ENCODE measurements around a stretch of chr15.

- PRO-cap: unidirectional peak, minus-strand start at chr15:96342106
- RAMPAGE, long total RNA, 4 experiments: no peak in any of the 4 experiments
These were observed 11.5 kb downstream of the NR2F2 start for GRCh38 chr15:96341799-96342507.

GRCh38 chr15:96365783-96366255, 35.3 kb downstream of the NR2F2 start:
- PRO-cap: no peak
- RAMPAGE, long total RNA, 4 experiments: no peak in any of the 4 experiments

DNA sequence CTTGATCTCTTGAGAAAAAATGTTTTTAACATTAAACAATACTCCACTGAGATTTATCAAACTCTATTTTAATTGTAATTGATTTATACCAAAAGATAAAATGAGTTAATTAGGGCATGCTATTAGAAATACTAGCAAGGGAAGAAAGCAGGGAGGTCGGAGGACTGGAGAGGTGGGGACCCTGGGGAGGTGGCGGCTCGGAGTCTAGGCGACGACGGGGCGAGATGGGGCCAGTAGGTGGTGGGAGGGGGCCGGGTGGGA, 426.0 kb downstream of the NR2F2 start:
- PRO-cap: no peak
- RAMPAGE, long total RNA, 4 experiments: no peak in any of the 4 experiments

DNA sequence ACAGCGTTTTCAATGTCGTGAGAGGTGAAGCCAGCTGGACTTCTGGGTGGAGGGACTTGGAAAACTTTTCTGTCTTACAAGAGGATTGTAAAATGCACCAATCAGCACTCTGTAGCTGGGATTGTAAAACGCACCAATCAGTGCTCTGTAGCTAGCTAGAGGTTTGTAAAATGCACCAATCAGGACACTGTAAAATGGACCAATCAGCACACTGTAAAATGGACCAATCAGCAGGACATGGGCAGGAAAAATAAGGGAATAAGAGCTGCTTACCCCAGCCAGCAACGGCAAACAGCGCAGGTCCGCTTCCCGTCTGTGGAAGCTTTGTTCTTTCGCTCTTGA, 726.5 kb upstream of the ARRDC4 start:
- PRO-cap: no peak
- RAMPAGE, long total RNA, 4 experiments: no peak in any of the 4 experiments

DNA sequence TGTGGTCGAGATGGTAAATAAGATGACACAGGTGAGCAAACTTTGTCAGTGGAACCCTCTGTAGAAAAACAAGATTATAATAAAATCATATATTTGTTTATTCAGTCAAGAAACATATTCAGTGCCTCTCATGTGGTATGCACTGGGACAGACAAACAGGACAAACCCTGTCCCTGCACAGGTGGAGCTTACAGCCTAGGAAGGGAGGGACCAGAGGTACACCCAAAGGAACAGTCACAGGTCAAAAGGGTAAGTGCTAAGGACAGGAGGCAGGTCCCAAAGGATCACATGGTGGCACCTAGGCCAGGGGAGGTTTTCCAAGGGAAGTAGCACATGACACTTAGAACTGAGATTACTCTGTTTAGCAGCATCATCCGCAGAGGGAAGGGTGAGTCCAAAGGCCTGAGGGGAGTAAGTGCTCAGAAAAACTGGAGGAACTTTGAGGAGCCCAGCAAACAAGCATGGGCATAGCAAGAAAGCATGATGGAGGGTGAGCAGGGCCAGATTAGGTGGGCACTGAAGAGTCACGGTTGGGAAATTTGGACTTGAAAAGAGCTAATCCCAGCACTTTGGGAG, 254.4 kb upstream of the ARRDC4 start:
- PRO-cap: no peak
- RAMPAGE, long total RNA, 4 experiments: no peak in any of the 4 experiments

- PRO-cap: no peak
- RAMPAGE, long total RNA, 4 experiments: no peak in any of the 4 experiments
These were observed 122.6 kb upstream of the IGF1R start for GRCh38 chr15:98525503-98526318.

DNA sequence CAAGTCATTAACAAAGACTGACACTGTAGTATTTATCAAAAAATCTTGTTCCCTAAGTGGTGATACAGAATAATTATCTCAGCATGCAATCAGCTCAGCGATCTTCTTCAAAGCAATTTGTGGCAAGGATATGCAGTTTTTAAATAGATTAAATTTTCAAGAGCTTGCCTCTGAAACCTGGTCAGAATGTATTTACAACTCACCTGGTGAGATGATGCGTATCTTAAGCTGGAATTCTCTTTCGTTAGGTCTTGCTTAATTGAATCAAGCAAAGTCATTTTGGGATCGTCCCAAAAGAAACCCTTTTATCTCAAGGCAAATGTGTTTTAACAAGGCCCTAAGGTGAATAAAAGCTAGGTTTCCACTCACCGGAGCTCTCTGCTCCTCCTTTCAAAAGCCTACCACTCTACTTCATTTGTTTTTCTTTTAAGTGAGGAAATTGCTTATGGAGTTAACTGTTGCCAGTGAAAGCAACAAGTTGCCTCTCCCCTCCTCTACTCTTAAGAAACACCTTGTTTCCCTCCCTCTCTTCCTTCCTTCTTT, 101.3 kb upstream of the IGF1R start:
- PRO-cap: no peak
- RAMPAGE, long total RNA, 4 experiments: no peak in any of the 4 experiments

GRCh38 chr15:98548621-98549061, 99.7 kb upstream of the IGF1R start:
- PRO-cap: unidirectional peak, minus-strand start at chr15:98548835
- RAMPAGE, long total RNA, 4 experiments: no peak in any of the 4 experiments

DNA sequence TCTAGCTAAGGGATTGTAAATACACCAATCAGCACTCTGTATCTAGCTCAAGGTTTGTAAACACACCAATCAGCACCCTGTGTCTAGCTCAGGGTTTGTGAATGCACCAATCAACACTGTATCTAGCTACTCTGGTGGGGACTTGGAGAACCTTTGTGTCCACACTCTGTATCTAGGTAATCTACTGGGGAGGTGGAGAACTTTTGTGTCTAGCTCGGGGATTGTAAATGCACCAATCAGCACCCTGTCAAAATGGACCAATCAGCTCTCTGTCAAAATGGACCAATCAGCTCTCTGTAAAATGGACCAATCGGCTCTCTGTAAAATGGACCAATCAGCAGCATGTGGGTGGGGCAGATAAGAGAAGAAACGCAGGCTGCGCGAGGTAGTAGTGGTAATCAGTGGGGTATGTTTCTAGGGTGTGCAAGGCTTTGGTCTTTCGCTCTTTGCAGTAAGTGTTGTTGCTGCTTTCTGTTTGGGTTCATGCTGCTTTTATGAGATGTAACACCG, 98.1 kb upstream of the IGF1R start:
- PRO-cap: no peak
- RAMPAGE, long total RNA, 4 experiments: no peak in any of the 4 experiments

DNA sequence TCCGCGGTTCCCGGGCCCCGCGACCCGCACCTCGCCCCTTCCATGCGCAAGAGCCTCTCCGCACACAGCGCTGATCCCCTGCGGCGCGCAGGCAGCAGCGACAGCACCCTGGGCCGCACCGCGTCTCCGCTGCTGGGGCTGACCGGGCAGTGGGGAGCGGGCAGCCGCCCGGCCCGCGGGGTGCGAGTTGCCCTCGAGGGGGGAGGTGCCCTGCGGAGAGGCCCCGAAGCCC, 1.6 kb downstream of the IGF1R start:
- PRO-cap: no peak
- RAMPAGE, long total RNA, 4 experiments: no peak in any of the 4 experiments

GRCh38 chr15:98669421-98670127, 21.2 kb downstream of the IGF1R start:
- PRO-cap: no peak
- RAMPAGE, long total RNA, 4 experiments: no peak in any of the 4 experiments

GRCh38 chr15:98683065-98683867, 34.9 kb downstream of the IGF1R start:
- PRO-cap: no peak
- RAMPAGE, long total RNA, 4 experiments: no peak in any of the 4 experiments

DNA sequence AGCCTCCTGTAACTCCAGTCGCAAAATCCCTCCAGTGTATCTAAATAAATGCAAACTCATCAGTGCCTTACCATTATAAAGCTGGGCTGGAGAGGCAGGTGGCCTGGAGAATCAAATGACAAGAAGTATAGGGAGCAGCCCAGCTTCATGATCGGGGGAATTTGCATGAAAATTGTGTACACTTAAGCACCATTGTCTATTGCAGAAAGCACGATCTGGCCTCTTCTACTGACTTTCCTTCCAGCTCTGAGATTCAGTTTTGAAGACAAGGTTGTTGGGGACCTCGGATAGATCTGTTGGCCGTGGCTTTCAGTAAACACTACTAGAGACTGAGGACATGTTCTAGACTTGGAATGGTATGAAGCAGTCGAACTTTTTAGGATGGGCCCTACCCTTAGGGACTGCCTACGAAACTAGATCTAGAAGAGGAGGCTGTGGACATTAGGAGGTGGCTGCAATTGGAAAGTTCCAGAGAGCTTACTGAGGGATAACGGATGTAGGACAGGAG, 71.8 kb downstream of the IGF1R start:
- PRO-cap: no peak
- RAMPAGE, long total RNA, 4 experiments: no peak in any of the 4 experiments

- PRO-cap: no peak
- RAMPAGE, long total RNA, 4 experiments: no peak in any of the 4 experiments
These were observed 97.0 kb downstream of the IGF1R start for GRCh38 chr15:98745087-98745993.

DNA sequence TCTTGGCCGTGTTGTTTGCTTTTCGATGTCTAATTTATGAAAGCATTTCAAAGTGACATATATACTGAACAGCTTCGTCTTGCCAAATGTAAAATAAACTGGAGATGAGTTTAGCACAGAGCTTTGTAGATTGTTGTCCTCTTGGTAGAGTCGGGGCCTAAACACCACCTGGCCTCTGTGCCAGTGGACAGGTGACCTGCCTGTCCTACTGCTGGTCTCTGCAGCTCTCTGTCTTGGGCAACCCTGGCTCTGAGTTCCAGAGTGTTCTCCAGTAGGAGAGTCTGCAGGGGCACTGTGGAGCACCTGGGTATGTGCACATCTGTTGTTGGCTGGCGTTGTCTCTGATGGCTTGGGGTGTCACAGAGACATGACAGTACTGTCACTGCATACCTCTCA, 112.6 kb downstream of the IGF1R start:
- PRO-cap: no peak
- RAMPAGE, long total RNA, 4 experiments: no peak in any of the 4 experiments

- PRO-cap: no peak
- RAMPAGE, long total RNA, 4 experiments: no peak in any of the 4 experiments
These were observed 138.5 kb downstream of the IGF1R start for GRCh38 chr15:98786696-98787389.

DNA sequence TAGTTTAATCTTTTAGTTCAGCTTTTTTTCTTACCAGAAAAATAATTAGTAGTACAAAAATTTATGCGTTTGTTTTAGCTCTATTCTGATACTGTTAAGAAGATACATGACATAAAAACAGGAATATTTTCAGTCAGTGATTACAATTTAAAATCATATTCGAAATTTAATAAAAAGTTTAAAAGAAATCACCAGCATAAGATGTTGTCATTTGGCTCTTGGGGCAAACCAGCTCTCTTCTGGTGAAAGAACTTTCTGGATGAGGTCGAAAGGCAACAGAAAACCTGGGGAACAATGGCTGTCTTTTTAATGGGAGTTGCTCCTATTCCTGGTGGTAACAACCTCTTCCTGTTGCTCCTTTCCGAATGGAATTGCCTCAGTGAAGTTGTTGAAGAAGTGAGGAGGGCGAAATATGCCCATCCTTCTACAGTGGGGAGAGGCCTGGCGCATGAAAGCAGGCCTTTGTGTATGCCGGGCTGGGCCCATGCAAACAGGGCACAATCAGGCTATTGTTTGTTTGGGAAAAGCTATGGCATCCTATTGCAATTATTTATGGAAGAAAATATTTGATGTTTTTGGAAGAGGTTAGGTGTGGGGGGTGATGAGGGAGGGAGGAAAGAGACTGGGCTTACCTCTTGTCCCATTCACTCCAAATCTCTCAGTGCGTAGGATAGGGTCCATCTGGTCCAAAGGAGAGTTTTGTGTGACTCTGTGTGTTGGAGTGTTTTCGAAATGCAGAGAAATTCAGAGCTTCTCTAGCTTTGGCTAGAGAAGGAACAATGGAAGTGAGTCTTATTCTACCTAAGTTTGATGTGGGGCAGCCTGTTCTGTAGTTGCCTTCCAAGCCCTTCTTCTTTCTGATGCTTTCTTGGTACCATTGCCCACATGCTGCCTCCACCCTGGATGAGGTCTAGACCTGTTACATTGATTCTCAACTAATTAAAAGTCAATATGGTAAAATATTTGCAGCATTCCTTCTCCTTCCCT, 166.9 kb downstream of the IGF1R start:
- PRO-cap: no peak
- RAMPAGE, long total RNA, 4 experiments: start-site peak on the plus strand in 1 of 4 experiments, centred at position 147 of the sequence, 7 reads per replicate

- PRO-cap: no peak
- RAMPAGE, long total RNA, 4 experiments: no peak in any of the 4 experiments
These were observed 164.5 kb downstream of the PGPEP1L start for GRCh38 chr15:98843026-98843488.

DNA sequence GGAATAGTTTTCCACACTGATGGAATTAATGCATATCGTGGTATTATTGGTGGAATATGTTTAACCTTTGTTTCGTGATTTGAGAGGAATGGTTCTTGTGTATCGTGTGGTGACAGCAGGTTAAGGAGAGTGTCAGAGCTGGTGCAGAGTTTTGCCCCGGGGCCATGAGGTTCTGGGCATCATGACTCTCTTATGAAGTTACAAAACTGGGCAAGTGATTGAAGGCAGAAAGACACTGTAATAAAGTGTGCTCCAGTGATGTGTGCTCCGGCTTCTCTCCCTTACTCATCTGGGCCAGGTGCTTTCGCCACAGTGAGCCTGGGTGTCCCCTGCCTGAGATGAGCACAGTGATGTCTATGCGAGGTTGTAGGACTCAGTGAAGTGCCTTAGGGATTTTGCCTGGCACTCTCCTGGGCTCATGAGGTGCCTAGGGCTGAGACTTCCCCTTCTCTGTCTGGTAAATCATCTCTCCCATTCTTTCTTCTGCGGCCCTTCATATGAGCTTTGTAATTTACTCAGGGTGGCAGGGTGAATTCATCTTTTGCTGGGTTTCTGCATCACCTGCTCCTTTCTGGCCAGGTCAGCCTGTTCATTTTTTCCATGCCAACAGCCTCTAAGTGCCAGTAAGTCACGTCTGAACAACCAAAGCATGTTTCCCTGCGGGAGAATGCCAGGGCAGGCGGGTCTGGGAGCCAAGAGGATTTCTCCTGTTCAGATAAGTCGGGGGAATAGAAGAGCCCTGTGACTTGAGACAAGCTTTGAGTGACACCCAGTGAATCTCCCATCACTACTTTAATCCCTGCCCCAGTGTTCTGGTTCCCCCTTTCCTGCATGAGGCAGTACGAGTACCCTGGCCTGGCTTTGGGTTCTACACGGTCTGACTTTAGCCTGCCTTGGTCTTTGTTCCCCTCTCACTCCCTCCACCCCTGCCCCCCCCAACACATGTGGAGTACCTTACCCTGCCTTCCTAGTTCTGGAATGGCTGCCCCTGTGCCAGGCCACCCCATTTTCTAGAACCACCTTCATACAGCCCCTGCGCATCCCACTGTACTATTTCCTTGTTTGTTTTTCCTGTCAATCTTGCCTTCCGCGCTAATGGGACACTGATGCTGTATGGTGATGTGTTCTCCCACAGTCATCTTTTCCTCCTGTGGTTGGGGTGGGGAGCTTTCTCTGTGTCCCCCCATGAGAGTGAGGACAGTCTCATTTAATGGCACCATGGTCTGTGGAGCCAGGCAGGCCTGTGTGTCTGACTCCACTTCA, 153.1 kb downstream of the PGPEP1L start:
- PRO-cap: no peak
- RAMPAGE, long total RNA, 4 experiments: no peak in any of the 4 experiments

DNA sequence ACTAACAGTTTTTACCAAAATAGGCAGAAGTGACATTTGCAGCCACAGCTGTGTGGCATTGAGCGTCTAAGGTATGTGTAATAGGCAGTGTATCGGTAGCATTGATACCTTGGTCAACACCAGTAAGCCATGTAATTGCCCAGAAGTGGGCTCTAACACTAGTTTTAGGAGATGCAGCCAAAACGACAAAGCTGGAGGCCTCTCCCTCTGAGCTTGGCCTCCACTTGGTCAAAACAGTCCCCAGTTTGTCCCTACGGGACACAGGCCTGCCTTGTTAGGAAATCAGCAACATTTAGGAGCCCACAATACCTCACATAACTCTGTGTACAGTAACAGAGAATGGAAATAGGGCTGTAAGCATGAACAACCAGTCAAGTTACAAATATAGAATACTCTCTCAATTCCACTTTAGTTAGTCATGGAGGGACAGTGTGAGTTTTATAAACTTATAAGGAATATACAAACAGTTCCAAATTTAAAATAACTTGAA, 129.6 kb downstream of the PGPEP1L start:
- PRO-cap: no peak
- RAMPAGE, long total RNA, 4 experiments: no peak in any of the 4 experiments

All from gastroesophageal sphincter (tissue), 4 donors.